HCT116 (cell line): ENCODE data around the gene GDPD4.

DNA sequence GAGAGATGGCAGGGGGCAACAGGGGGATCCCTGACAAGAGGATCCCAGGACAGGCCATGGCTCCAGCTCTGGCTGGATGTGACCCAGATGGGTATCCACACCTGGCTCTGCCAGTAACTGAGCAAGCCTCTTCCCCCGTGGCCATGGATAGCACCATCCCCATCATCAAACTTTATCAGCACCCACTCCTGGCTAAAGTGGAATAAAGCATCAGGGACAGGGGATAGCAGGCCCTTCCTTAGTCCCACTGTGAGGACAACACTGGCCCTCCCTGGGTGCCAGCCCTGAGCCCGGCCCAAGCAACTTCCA is 43.7 kb downstream of the ARRB1 start:
- RRBS: no CpG with 5 or more reads among the region's 2 CpGs

- RRBS: no CpG with 5 or more reads among the region's 17 CpGs
Measured at GRCh38 chr11:75350149-75351000, 1.1 kb downstream of the ARRB1 start.

- RRBS: no CpG with 5 or more reads among the region's 1 CpG
Measured at GRCh38 chr11:75372577-75372780, 21.0 kb upstream of the ARRB1 start.

GRCh38 chr11:75571584-75572272 is 9.7 kb downstream of the SERPINH1 start:
- RRBS: 100% methylated on average over 3 of the region's 21 CpGs

GRCh38 chr11:75719575-75720089 is 2.0 kb downstream of the MOGAT2 start:
- RRBS: no CpG with 5 or more reads among the region's 9 CpGs

DNA sequence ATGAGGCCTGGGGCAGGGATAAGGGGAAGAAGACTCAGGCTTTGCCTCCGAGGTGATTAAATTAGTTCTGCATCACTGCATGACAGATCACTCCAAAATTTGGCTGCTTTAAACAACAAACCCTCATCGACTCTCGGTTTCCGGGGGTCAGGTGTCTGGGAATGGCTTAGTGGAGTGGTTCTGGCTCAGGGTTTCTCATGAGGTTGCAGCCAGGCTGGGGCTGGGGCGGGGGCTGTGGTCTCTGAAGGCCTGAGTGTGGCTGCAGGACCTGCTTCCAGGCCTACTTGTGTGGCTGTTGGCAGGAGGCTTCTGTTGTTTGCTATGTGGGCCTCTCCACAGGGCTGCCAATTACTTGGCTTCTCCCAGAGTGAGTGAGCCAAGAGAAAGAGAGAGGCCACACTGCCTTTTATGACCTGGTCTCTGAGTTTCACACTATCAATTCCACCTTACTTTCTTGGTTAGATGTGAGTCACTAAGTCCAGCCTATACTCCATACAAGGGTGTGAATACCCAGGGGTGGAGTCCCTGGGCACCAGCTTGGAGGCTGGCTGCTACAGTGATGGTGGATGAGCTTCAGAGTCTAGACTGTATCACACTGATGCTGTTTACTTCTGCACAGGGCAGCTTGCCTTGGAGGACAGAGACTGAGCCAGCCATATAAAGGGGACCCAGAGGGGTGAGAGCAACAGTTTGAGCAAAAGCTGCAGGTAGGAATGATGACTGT is 16.0 kb downstream of the MOGAT2 start:
- RRBS: no CpG with 5 or more reads among the region's 5 CpGs

- RRBS: no CpG with 5 or more reads among the region's 3 CpGs
Measured at GRCh38 chr11:76071584-76072312, 134.6 kb downstream of the WNT11 start.

DNA sequence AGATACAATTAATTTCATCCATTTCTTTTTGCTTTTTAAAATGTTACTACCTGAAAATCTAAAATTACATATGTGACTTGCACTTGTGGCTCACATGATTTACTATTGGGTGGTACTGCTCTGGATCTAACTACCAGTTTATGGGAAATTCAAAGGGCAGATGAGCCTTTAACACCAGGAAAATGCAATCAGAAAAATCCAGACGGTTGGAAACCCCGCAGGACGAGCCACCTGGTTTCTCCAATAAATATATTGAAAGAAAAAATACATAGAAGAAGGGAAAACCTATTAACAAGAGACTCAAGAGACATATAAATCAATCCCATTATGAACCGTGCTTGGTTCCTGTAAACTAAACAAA is 55.2 kb downstream of the WNT11 start:
- RRBS: no CpG with 5 or more reads among the region's 4 CpGs

DNA sequence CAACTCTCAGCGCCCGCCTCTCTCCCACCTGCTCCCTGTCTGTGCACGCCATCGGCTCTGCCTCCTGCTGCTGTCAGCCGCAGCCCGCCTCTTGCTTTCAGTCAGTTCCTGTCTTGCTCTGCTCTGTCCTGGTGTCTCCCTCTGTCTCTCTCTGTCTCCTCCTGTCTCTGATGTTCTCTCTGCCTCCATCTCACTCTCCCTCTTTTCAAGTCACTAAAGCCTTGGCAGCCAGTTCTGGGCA is 66.2 kb downstream of the LRRC32 start:
- RRBS: no CpG with 5 or more reads among the region's 6 CpGs

- RRBS: 89% methylated on average over 2 of the region's 14 CpGs
Measured at GRCh38 chr11:76672373-76673233, 2.1 kb upstream of the LRRC32 start.

DNA sequence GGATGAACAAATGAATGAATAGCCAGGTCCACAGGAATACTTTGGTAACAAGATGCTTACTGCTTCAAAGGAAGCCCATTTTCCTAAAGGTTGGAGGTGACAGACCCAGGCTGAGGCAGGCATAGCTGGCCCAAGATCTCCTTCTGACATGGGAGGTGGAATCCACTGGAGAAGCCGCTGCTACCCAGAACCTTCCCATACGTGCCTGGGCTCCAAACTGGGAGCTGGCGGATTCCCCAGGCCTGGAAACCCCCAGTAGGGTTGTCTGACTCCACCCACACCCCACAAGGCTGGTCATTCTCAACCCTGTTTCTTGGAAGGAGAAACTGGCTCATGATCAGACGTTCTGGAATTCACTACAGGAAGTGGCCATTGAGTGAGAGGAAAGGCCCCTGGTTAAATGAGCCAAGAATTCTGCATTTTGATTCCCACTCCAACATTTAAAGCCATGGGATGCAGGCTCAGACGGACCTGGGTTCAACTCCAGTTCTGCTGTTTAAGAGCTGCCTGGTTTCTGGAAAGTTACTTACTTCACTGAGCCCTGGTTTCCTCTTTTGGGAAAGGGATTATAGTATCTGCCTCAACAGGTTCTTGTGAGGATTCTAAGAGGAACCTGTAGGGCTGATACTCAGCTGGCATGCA is 19.5 kb upstream of the TSKU start:
- RRBS: no CpG with 5 or more reads among the region's 5 CpGs

DNA sequence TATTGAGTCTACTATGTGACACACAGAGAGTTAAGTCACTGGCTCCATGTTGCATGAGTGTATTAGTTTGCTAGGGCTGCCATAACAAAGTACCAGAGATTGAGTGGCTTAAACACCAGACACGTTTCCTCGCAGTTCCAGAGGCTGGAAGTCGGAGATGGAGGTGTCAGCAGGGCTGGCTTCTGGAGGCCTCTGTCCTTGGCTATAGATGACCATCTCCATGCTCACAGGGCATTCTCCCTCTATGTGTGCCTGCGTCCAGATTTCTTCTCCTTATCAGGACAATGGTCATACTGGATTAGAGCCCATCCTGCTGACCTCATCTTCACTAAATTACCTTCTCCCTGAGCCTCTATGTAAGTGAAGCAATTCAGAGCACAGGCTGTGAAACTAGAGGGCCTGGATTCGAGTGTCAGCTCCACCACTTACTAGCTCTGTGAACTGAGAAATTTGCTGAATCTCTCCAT is 13.1 kb upstream of the TSKU start:
- RRBS: no CpG with 5 or more reads among the region's 5 CpGs

DNA sequence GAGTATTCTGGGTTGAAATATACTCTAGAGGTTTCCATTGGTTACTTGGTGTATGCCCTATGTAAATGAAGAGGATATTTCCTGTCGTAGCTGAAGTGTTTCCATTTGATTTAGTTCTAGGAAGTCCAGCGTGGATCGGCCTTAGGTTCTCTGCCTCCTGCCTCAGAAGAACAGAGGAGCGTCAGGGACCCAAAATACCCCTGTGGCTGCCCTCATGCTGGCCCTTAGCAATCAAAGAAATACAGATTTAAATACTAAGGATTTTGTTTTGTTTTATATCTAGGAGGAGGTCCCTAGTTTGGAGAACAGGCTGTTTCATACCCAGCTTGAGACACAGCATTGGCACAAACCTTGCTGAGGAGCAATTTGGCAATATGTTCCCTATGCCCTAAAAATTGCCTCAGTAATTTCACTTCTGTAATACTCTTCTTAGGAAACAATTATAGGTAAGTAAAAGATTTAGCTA is 36.9 kb downstream of the TSKU start:
- RRBS: no CpG with 5 or more reads among the region's 4 CpGs

GRCh38 chr11:76823290-76824018 is 37.3 kb upstream of the ACER3 start:
- RRBS: no CpG with 5 or more reads among the region's 10 CpGs

DNA sequence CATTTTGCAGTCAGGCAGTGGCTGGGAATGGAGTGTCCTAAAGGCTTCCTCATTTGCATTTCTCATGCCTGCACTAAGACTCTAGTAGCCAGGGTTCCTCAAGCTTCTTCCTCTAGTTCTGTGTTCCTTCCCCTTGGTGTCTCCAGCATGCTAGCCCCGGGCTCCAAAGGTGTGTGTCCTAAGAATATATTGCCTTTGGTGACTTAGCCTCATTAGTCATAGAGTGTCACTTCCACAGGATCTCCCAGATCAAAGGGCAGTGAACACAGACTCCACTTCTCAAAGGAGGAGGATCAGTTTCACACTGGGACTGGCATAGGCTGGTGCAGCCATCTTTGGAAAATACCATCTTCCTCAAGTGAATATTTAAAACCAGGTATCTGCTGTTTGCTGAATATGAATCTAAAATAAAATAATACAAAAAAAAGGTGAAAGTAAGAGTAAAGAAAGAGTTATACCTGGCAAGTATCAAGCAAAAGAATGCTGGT is 21.3 kb upstream of the ACER3 start:
- RRBS: no CpG with 5 or more reads among the region's 1 CpG

DNA sequence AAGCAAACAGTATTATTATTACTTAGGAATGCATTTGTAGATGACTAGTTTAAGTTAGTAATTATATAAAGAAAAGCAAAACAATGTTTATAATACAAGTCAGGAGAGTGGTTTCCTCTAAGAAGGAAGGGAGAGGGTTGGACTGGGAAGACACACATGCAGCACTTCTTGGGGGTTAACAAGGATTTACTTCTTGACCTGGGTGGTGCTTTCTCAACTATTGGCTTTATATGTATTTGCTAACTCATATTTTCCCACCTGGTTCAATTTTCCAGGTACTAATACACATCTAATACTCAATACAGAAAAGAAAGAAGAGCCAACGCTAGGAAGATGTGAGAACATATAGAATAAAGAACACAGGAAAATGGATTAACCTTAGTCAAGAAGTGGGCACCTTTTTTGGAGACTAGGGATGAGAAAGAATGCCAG is 36.3 kb upstream of the B3GNT6 start:
- RRBS: no CpG with 5 or more reads among the region's 1 CpG

DNA sequence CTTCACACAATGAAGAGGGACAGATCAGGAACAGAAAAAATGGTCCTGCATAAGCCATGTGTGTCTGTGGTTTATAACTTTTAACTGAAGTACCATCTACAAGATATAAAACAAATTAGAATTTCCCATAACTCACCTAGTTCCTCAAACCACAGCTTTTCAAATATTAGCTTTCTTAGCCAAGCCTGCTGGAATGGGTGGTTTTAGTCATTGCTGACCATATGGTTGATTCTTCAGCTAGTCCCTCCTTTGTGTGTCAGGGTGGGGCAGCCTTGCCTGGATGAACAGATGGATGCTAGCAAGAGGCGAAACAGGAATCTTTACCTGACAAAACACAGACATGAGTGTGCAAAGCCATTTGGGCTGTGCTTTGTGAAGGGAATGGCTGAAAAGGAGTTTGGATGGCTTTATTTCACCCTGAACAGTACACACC is 6.9 kb upstream of the B3GNT6 start:
- RRBS: no CpG with 5 or more reads among the region's 1 CpG

GRCh38 chr11:77137141-77137502 is 9.1 kb downstream of the MYO7A start:
- RRBS: no CpG with 5 or more reads among the region's 7 CpGs

- RRBS: no CpG with 5 or more reads among the region's 13 CpGs
Measured at GRCh38 chr11:77175714-77176338, 47.8 kb downstream of the MYO7A start.

DNA sequence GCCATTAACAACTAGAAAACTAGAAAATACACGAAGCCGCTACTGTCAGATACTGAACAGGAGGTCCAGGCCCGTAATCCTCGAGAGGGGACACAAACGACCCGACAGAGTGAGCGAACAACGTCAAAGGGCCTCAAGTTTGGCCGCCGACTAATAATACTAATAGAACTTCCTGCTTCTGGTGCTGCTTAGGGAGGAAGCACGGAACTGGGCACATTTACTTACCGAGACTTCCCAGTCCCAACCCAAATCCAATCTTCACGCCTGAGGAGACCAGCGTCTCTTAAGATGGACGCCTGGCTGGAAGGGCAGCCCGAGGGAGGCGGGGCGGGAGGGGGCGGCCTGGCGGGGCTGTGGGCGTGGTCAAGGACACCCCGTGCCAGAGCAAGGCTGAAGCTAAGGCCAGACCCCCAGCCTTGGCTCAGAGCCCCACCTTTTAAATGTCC is at the start of gene GDPD4:
Gene GDPD4 (minus strand): TSS at position 307 of the 446 bp plus-strand sequence.
- RRBS: no CpG with 5 or more reads among the region's 22 CpGs